ENCODE measurements around the genes GNAL, CIDEA, PTPN2 and LDLRAD4.

GRCh38 chr18:11148138-11148532 lies 1.2 kb downstream of the PIEZO2 start:
- RRBS, result no CpG with 5 or more reads among the region's 23 CpGs

DNA sequence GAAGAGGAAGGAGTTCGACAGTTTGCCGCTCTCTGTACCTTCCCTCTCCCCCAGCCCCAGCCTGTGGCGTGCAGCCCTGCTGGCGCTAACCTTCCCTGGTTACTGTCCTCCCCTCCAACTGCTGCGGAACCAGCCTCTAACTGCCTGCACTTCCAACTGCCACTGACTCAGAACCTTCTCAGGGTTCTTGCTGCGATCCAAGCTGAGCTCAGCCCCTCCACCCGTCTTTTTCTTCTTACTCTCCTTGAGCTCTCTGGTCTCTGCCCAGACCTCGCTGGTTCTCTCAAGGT lies 19.1 kb upstream of the GNAL start:
- RRBS, result no CpG with 5 or more reads among the region's 8 CpGs

DNA sequence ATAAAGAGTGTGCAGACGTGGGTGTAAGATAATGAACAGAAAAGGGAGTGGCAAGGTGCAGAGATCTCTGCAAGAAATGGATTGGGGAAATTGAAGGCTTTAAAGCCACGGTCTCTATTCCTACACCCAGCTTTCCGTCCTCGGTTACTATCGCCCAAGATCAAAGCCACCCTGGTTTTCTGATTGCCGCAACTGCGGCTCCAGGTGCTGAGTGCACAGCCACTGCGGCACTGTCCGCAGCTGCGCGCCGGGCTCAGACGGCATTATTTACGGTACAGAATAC lies 285 bp upstream of the GNAL start:
- RRBS, result no CpG with 5 or more reads among the region's 14 CpGs

- RRBS, result 6% methylated on average over 14 of the region's 104 CpGs
These were observed at the start of gene GNAL for GRCh38 chr18:11689133-11689991. Gene GNAL, plus strand, starts transcription at chr18:11689264.

GRCh38 chr18:11955115-11956185 lies 25.9 kb upstream of the IMPA2 start:
- RRBS, result no CpG with 5 or more reads among the region's 13 CpGs

- RRBS, result no CpG with 5 or more reads among the region's 5 CpGs
These were observed 17.3 kb upstream of the IMPA2 start for GRCh38 chr18:11963852-11964477.

DNA sequence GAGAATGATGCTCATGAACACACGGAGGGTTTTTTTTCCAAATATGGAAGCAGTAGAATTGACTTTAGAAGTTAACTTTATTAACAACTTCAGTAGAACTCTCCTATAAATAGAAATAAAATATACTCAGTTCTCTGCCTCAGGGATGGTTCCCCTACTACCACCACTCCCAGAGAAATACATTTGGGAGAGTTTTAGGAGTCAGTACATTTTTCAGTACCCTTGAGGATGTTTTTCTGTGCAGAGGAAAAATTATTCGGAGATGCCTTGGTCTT lies 16.9 kb upstream of the IMPA2 start:
- RRBS, result no CpG with 5 or more reads among the region's 2 CpGs

GRCh38 chr18:11976684-11977166 lies 4.6 kb upstream of the IMPA2 start:
- RRBS, result no CpG with 5 or more reads among the region's 4 CpGs

- RRBS, result no CpG with 5 or more reads among the region's 17 CpGs
These were observed 2.3 kb downstream of the IMPA2 start for GRCh38 chr18:11983409-11984162.

- RRBS, result no CpG with 5 or more reads among the region's 8 CpGs
These were observed 8.6 kb downstream of the IMPA2 start for GRCh38 chr18:11989790-11990354.

DNA sequence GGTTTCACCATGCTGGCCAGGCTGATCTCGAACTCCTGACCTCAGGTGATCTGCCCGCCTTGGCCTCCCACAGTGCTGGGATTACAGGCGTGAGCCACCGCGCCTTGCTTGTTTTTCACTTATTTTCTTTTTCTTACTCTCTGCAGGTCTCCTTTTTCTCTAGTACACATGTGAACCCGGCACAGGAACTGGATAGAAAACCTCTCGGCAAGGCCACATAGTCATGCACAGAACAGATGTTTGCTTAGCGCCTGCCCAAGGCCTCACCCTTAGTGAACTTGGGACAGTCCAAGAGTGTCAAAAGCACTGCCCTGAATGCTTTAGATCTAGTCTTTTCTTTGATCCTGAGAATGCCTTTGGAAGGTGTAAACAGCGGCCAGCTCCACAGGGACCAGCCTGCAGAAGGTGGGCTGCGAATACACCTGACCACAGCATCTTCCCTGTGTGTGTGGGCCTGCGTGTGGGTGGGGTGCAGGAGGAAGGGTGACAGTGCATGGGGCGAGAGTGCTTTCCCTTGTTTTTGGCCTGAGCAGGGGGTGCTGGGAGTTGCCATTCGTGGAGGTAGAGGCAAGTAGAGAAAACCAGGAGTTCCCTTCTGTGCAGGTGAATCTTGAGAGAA lies 27.0 kb downstream of the IMPA2 start:
- RRBS, result no CpG with 5 or more reads among the region's 13 CpGs

GRCh38 chr18:12026953-12027431 lies 45.7 kb downstream of the IMPA2 start:
- RRBS, result no CpG with 5 or more reads among the region's 10 CpGs

DNA sequence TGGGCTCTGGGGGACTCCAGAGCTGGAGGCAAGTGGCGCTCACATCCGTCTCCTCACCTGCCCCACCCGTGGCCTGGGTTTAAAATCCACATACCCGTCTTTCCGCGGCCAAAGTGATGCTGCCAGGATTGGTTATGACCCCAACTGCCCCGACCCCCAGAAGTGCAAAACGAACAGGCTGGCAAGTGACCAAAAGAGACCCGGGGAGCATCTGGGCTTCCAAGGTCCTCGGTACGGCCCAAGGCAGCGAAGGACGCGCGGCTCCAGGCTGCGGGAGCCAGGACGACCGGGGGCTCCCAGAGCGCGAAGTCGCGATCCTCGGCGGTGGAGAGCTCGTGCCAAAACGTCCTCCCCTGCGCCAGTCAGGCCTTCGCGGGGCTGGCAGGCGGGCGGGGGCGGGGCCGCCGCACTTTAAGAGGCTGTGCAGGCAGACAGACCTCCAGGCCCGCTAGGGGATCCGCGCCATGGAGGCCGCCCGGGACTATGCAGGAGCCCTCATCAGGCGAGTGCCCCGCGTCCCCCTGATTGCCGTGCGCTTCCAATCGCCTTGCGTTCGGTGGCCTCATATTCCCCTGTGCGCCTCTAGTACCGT lies at the start of gene CIDEA:
Gene CIDEA, plus strand, starts transcription at position 442 of the 592 bp plus-strand sequence.
- RRBS, result 72% methylated on average over 9 of the region's 49 CpGs

DNA sequence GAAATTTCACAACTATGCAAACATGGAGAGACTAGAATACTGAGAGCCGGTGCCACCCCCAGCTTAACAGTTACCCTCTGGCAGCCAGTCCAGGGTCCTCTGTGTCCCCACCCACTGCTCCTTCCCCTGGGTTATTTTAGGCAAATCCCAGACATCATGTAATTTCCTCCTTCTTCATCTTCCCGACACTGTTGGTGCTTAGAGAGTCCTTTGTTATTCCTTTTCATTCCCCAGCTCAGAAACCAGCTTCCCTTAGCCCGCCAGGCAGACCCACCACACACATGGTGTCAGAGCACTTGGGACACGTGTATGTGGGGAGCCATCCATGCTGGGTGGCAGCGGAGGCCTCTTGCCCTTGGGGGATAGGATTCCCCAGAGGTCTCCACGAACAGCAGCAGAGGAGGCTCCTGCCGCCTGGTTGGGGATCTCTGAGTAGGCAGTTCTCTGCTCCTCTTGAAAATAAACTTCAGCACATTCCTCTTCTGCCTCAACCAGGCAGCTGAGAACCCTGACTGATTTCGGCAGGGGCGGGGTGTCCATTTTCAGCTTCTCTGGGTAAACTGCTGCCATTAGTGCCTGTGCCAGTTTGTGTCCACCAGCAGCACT lies 8.0 kb downstream of the PRELID3A start:
- RRBS, result no CpG with 5 or more reads among the region's 9 CpGs

- RRBS, result no CpG with 5 or more reads among the region's 72 CpGs
These were observed at the start of gene PTPN2 for GRCh38 chr18:12884146-12884927. Gene PTPN2, minus strand, starts transcription at chr18:12884237.

DNA sequence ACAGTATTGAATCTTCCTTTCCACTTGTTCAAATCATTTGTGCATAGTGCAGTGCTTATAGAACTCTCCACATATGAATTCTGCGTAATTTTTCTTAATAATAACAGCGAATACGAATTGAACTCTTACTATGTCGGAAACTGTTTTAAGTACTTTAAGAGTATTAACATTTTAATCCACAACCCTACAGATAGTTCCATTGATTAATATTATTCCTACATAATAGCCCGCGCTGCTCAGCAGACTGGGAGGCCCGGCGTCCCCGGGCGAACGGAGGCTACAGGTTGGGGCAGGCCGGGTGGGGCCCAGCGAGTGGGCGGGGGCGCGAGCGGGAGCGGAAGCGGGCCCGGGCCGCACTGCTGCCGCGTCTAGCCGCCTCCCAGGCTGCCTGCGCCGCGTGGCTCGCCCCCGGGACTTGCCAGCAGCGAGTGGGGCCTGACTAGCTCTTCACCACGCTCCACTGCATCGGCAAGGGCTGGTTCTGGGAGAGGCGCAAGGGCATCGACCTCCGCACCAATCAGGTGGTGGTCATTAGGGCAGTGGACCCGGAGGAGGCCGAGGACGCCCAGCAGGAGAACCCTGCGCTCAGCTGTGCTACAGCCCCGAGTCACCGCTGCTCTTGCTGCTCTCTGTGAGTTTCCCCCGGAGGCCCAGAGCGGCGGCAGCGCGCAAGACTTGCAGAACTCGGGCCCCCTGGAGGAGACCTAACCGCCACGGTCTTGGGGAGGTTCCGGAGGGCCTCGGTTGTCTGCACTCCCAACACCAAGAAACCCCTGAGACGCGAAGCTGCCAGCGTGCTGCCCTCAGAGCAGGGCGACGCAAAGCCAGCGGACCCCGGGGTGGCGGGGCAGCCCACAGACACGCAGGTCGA lies 27.0 kb upstream of the PTPN2 start:
- RRBS, result 93% methylated on average over 35 of the region's 61 CpGs

DNA sequence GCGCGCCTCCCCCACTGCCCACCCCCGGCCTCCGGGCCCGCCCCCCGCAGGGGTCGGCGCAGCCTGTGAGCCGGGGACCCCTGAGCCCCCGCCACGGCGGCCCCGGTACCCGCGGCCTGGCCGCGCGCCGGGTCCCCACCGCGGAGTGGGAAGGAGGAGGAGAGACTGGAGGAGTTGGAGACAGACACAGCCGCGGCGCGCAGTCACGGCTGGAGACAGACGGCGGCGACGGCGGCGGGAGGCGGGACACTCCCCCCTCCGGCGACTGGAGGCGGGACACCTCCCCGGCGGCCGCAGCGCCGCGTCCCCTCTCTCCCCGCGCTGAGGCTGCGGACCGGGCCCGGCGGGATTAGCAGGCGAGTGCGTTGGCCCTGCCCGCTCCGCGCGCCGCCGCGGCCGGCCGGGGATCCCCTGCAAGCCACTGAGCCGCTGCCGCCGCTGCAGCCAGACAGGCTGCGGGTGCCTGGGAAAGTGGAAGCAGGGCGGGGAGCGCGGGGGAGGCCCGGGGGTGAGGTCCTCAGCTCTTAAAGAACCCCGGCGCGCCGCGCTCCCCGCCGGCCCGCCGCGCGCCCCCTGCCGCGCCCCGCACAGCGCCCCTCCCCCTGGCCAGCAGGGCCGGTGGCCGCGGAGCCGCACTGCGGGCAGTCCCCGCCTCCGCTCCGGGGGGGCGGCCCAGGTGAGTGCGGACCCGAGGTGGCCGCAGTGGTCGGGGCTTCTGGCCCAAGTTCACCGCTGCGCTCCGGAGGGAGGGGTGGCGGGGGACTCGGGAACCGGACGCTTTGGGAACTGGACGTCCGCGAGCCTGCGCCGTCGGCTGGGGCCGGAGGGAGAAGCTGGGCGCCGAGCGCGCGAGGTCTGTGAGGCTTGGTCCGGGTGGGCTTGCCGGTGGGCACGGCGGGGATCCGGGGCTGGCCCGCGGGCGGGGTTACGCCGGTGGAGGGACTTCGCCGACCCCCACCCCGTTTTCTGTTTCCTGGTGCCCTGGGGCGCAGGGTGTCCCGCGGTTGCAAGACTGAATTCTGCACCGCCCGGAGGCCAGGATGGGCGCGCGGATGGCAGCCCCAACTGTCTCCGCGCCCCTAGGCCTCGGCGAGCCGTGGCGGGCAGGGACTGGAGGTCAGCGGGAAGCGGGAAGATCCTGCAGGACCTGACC lies 765 bp upstream of the LDLRAD4 start:
- RRBS, result 27% methylated on average over 73 of the region's 143 CpGs

- RRBS, result 22% methylated on average over 28 of the region's 47 CpGs
These were observed at the start of gene LDLRAD4 for GRCh38 chr18:13218572-13219151. Gene LDLRAD4, plus strand, starts transcription at chr18:13218760.

DNA sequence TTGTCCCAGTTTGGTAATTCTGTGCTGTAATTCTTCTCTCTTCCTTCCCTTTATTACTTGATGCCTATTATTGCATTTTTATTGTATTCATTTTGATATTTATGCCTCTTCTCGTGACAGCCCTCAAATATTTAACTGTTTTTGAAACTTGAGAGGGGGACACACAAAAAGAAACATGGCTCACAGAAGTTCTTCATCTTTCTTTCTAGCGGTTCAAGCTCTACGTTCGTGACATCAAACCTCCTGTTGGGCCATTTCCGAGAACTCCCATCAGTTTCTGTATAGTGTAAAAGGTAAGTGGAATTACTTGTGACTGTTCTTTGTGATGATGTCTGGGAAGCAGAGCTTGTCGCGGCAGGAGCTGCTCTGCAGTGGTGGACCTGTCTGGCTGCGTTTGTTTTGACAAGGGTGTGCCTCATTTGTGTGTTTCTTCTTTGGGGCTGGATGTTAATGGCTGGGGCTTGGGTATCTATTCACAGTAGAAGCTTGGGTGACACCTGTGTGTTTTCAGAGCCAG lies 59.4 kb downstream of the LDLRAD4 start:
- RRBS, result no CpG with 5 or more reads among the region's 8 CpGs

DNA sequence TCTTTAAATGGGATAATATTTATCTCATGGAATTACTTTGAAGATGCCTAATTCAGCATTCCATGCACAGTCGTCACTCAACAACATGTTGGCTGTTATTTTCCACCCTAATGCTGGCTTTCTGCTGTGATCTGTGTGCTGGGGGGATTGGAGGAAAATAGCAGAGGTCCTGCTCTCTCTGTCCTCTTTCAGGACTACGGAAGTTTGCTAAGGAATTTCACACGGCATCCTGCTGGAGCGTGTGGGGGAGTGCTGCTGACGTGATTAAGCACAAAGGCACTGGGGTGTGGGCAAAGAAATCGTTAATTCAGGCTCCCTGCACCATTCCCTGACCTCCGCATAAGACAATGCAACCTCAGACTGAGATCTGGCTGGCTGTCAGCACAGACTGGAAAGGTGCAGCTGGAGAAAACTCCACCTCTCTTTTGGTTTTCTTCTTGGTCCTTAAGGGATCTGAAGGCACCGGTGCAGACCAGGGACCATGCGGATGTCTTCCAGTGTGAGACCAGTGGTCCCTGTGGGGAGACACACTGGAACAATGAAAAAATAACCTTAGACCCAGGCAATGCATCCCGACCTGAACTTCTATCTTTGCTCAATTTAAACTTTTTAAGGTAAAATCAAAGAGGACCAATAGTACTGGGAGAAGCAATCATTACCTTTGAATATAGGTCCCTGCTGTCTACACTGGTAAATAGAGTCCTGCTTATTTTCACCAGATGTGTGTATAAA lies 61.9 kb downstream of the LDLRAD4 start:
- RRBS, result no CpG with 5 or more reads among the region's 10 CpGs